Diencephalon (tissue), 2 donors: ENCODE data around the genes BCL7C, CTF1 and SETD1A.

DNA sequence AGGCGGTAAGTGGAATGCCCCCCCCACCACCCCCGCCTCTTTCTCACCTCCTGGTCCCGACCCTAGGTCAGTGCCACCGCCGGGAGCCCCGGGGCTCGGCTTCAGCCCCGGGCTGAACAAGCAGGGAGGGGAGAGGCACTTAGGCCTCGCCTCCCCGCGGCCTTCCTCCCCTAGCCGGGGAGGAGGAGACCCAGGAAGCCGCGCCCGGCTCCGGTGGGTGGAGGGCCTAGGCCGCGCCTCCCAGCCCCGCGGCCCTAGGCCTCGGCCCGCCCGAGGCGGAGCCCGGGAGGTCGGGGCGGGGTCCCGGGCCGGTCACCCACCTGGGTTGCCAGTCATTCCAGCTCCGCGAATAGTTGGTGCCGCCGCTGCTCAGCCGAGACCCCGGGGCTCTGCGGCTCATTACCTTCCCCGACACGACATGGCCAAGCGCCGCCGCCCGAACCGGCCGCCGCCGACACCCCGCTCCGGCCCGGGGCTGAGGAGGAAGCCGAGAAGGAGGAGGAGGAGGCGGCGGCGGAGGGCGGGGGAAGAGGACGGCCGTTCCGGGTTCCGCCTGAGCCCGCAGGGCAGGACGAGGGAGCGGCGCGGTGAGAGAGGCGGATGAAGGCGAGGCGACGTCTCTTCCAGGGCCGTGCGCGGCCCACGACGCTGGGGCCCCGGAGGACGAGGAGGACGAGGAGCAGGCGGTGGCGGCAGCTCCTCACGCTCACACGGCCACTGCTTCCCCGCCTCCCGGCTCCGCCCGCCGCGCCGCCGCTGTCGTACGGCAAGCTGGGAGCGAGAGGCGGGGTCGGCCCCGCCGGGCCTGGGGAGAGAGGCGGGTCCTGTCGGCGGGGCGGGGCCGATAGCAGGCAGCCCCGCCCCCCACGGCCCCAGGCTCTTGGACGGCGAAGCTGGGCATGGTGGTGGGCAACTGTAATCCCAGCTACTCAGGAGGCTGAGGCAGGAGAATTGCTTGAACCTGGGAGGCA is 20.2 kb downstream of the CD2BP2 start:
- RAMPAGE, long total RNA = no peak

- RAMPAGE, long total RNA = no peak
These were observed 1.3 kb downstream of the CD2BP2 start for GRCh38 chr16:30353637-30354311.

DNA sequence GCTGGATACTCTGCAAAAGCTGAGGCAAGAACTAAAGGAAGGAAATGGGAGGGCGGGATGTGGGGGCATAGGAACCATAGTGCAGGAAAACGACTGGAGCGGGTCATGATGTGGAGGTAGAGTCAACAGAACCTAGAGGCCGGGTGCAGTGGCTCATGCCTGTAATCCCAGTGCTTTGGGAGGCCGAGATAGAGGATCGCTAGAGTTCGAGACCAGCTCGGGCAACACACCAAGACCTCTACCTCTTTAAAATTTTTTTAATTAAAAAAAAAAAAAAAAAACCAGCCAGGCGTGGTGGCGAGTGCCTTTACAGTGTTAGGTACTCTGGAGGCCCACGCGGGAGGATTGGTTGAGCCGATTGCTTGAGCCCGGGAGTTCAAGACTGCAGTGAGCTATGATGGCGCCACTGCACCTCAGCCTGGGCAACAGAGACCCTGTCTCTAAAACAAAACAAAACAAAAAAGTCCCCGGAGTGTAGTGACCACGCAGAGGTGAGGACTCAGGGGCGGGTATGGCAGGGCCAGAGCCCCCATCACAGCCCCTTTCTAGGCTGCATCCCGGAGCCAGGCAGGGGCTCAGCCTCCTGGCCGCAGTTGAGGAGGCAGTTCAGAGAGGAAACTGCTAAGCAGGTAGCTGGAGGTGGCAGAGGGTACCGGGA is 1.0 kb downstream of the ZNF747 start:
- RAMPAGE, long total RNA = no peak

DNA sequence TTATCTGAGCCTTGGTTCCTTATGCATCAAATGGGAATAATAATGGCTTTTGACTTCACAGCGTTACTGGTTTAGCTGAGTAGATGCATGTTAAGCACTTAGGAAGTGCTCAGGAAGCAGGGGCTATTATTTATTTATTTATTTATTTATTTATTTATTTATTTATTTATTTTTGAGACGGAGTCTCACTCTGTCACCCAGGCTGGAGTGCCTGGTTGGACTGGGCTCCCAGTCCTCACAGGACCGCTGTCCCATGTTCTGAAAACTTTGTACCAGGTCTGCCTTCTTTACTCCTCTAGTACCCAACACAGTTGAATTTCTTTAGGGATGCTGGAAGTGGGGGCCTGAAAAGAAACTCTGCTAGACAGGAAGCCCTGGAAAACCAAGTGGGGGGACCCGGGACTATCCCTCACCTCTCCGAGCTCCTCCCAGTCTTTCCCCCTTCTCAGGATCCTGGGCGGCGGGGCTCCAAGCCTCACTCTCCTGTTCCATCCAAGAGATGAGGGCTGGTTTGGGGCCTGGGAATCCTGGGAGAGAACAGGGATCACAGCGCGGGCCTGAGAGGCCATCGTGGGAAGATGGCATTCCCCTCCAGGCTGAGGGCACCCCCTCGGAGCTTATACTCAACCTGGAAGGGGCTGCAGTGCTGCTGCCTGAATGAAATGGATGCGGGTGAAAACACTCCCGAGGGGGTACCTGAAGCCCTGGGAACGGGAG is 759 bp downstream of the ZNF688 start:
- RAMPAGE, long total RNA = no peak

GRCh38 chr16:30658553-30659594 is 643 bp downstream of the FBRS start:
- RAMPAGE, long total RNA = no peak

DNA sequence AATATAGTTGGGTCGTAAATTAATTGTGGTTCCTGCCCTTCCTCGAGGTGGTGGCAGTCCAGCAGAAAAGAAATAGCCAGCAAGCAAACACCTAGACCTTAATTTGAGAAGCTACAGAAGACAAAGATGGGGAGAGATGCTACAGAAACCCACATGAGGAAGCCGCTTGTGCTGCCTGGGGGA is 2.3 kb downstream of the FBRS start:
- RAMPAGE, long total RNA = no peak

DNA sequence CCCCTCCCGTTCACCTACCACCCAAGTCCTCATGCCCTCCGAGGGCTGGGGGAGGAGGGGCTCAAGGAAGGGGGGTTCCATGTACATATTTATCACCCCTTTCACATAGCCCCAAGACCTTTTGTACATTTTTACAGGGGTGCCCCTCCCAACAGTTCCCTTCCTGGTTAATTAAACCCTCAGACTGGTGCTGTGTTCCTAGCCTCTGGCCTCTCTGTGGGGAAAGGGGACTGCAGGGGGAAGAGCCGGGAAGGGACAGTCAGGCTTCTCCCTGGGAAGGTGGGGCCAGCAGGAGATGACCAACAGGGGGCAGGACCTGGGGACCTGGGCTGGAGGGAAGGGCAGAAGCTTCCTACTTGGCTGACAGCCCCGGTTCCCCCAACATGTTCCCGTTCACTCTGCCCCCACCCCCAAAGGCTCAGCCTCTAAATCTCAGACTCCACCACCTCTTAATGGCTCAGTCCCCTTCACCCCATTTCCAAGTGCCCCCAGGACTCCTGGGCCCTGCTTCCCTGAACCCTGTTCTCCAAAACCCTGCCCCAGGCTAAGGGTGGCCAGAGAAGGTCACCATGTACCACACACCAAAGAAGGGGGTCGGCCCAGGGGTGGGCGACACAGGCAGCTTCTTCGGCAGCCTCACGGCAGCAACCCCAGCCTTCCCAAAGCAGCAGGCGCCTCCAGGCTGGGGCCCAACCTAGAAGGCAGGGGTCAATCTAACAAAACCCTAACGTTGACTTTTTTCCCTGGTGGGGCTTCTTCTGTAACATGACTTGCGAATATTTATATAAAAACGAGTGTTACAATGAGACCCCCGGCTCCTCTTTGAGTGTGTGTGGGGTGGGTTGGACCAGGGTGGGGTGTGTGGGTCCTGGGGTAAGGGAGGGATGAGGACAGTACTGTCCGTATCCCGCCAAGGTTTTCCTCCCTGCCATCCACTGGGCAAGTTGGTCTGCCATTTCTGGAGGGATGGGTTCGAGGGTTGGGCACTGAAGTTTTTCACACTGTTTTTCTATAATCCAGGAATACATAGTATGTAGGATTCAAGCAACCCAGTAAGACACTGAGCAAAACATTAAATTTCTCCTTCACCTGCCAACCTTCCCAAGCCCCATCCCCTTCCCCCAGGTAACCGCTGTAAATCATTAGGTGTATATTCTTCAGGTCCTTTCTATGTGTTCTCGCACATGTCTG is 12.2 kb downstream of the FBRS start:
- RAMPAGE, long total RNA = no peak

DNA sequence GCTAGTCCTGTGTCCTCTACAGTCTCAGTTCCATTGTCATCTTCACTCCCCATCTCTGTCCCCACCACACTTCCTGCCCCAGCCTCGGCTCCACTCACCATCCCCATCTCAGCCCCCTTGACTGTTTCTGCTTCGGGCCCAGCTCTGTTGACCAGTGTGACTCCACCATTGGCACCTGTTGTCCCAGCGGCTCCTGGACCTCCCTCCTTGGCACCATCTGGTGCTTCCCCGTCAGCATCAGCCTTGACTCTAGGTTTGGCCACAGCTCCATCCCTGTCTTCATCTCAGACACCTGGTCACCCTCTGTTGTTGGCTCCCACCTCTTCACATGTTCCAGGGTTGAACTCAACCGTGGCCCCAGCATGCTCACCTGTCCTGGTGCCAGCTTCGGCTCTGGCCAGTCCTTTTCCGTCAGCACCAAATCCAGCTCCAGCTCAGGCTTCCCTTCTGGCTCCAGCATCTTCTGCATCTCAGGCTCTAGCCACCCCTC is 16.7 kb upstream of the TMEM265 start:
- RAMPAGE, long total RNA = no peak

GRCh38 chr16:30743757-30744015 is 3.2 kb downstream of the TMEM265 start:
- RAMPAGE, long total RNA = no peak

- RAMPAGE, long total RNA = no peak
These were observed 7.1 kb downstream of the RNF40 start for GRCh38 chr16:30768969-30769918.

DNA sequence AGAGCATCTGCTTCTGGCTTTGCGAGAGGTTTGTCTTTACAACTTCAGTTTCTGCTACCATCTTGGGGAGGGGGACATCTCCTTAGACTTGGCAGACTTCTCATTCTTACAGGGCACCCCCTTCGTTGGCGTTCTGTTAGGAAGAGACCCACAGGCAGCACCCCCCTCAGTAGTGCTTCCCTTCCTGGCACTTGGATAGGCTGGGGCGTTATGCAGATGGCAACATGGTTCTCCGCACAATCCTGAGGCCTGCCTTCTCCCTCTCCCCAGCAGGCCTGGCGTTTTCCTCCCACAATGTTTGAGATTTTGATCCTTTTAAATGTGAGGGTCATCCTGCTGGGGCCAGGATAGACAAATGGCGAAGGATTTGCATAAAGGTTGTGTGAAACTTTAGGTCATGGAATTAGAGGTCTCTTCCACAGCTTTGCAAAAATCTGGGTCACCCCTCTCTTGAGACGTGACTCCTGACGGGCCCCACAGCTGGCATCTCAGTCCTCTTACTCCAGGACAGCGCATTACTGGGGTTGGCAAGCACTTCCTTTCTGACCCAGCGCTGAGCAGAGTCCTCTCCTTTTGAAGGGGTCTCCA is 7.6 kb downstream of the ZNF629 start:
- RAMPAGE, long total RNA = no peak

- RAMPAGE, long total RNA = no peak
These were observed 845 bp downstream of the ZNF629 start for GRCh38 chr16:30786073-30786646.

GRCh38 chr16:30893773-30894558 is at the start of gene BCL7C:
Gene BCL7C, minus strand, starts transcription at chr16:30894077.
- RAMPAGE, long total RNA = start-site peak on the plus strand at chr16:30894219-30894353, 16 and 20 reads in 2 replicates

- RAMPAGE, long total RNA = no peak
These were observed at the start of gene CTF1 for GRCh38 chr16:30896368-30896943. Gene CTF1, plus strand, starts transcription at chr16:30896614.

GRCh38 chr16:30934820-30935512 is 11.6 kb downstream of the FBXL19 start:
- RAMPAGE, long total RNA = no peak

- RAMPAGE, long total RNA = no peak
These were observed 11.3 kb upstream of the ORAI3 start for GRCh38 chr16:30937485-30937952.

GRCh38 chr16:30949614-30950733 is 1.1 kb downstream of the ORAI3 start:
- RAMPAGE, long total RNA = no peak

- RAMPAGE, long total RNA = no peak
These were observed at the start of gene SETD1A for GRCh38 chr16:30957413-30957904. Gene SETD1A, plus strand, starts transcription at chr16:30957754.

GRCh38 chr16:30998036-30998715 is 12.3 kb downstream of the STX1B start:
- RAMPAGE, long total RNA = no peak

DNA sequence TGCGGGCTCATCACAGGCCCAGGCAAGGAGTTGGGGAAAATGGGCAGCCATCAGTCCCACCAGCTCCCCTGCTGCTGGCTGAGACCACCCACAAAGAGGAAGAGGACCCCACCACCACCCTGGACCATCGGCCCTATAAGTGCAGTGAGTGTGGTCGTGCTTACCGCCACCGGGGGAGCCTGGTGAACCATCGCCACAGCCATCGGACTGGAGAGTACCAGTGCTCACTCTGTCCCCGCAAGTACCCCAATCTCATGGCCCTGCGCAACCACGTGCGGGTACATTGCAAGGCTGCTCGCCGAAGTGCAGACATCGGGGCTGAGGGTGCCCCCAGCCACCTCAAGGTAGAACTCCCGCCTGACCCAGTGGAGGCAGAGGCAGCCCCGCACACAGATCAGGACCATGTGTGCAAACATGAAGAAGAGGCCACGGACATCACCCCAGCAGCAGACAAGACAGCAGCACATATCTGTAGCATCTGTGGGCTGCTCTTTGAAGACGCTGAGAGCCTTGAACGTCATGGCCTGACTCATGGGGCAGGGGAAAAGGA is 3.4 kb downstream of the ZNF646 start:
- RAMPAGE, long total RNA = no peak